Caco-2 (cell line): ENCODE measurements around a stretch of chr2.

- PRO-cap, result no peak
- RRBS, result no CpG with 5 or more reads among the region's 8 CpGs
Observed at GRCh38 chr2:87495135-87495669, 252.7 kb upstream of the PLGLB2 start.

DNA sequence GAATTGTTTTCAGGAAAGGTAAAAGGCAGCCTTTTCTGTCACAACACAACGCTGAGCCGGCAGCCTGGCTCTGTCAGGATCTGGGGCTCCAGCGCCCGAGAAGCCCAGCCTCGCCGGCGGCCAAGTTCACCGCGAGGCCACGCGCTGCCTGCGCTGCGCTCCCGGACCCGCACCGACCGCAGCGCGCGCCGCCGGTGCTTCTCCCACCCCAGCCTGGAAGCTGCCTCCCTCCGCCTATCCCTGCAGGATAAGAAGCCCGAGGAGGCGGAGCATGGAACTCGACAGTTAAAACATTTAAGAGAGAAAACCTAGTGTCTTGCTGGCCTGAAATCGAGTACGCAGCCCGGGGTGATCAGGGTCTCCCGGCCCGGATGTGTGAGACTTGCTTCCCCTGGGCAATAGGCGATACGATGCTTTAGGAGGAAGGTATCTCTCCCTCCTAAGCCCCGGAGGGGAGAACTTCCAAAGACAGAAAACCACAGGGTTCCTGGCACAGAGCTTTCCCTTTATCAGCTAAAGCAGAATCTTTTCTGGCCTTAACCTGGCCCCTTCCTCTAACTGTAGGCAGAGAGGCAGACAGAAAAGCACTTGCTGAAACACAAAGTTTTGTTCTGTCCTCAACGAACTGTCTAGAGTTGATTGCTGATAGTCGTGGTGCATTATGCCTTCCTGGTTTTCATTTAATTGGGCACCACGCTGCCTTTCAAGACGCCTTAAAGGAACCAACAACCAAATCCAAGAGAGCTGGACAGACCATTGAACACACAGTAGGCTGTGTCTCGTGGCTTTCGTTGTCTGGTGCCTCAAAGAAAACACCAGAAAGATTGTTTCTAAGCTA, 163.5 kb upstream of the PLGLB2 start:
- PRO-cap, result no peak
- RRBS, result no CpG with 5 or more reads among the region's 40 CpGs

GRCh38 chr2:87594833-87595391, 153.0 kb upstream of the PLGLB2 start:
- PRO-cap, result no peak
- RRBS, result no CpG with 5 or more reads among the region's 11 CpGs

GRCh38 chr2:87636768-87637258, 111.1 kb upstream of the PLGLB2 start:
- PRO-cap, result no peak
- RRBS, result no CpG with 5 or more reads among the region's 7 CpGs

DNA sequence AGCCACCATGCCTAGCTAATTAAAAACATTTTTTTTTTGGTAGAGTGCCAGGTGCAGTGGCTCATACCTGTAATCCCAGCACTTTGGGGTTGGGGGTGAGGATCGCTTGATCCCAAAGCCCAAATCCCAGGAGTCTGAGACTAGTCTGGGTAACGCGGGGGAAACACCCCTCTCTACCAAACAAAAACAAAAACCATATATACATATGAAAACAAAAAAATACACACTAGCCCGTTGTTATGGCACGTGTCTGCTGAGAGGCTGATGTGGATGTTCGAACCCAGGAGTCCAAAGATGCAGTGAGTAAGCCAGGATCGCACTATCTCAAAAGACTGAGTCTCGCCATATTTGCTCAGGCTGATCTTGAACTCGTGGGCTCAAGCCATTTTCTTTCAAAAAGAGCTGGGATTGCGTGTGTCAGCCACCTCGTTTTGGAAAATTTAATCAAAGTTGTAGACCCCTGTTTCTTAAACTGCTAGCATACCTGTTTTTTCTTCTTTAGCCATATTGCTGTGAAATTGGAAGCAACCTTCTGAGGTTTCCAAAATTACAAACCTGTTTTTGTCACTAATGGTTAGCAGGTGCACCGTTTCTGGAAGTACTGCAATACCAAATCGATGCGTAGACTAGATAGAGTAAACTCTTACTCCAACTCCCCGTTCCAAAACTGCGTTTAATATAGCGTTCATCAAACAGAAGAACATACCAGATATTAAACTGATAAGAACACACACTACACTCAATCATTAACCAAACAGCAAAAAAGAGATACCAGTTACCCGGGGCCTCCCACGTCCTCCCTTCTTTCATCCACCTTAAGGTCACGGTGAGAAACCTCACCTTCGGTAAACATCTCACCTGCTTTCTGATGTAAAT, 39.6 kb downstream of the KRCC1 start:
- PRO-cap, result unidirectional peak, minus-strand start at position 657 of the sequence; bidirectional peak, plus-strand start outside the sequence, minus-strand start at position 770 of the sequence
- RRBS, result no CpG with 5 or more reads among the region's 21 CpGs

- PRO-cap, result no peak
- RRBS, result no CpG with 5 or more reads among the region's 6 CpGs
Observed at GRCh38 chr2:88506612-88507011, 17.8 kb upstream of the TEX37 start.

- PRO-cap, result no peak
- RRBS, result no CpG with 5 or more reads among the region's 7 CpGs
Observed at GRCh38 chr2:88538595-88538957, 14.1 kb downstream of the TEX37 start.

DNA sequence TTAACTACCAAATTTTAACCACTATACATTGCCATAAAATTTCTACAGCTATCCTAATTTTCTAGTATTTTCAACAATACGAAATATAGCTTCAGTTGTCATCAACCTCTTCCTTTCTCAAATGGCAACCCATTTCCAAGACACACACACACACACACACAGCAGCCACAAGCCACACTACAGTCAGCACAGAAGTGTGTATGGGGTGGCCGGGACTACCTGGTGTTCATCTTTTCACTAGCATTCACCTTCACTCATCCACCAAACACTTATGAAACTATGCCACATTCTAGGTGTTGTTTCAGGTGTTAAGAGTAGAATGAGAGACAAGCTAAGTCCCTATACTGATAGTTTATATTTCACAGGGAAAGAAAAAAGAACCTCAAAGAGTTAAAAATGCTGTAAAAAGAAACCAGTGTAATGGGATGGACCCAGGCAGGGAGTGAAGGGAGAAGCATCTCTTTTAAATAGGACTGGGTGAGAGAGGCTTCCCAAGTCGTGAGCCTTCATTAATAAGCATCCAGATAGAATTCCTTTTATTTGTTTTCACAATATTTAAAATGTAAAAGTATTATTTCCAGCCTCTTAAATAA, 40.1 kb downstream of the TEX37 start:
- PRO-cap, result no peak
- RRBS, result no CpG with 5 or more reads among the region's 3 CpGs

DNA sequence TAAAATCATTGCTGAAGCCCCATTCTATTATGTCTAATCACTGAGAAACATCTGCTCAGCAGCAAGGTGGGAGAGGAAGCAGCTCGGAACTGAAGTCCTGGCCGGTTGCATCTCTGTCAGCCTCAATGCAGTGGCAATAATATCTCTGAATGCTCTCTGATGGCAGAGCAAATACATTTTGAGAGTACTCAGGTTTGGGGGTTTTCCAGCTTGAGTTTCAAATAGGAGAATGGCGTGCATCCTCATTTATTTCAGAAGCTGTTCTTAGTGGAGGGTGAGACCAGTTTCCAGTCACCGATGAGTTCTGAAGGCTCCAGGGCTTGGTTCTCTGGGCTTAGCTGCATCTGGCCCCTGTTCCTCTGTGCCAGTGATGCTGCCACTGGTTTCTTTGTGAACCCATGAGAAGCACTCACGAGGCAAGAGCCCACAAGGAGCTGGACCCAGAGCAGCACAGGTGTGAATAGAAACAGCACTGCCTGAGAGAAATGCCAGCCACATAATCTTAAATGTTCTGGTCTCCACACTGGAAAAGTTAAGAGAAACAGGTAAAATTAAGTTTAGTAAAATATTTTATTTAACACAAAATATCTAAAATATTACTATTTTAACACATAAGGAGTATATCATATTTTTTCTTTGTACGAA, 63.4 kb downstream of the RPIA start:
- PRO-cap, result no peak
- RRBS, result no CpG with 5 or more reads among the region's 6 CpGs

GRCh38 chr2:88861803-88862295, 170.4 kb downstream of the RPIA start:
- PRO-cap, result no peak
- RRBS, result no CpG with 5 or more reads among the region's 5 CpGs

DNA sequence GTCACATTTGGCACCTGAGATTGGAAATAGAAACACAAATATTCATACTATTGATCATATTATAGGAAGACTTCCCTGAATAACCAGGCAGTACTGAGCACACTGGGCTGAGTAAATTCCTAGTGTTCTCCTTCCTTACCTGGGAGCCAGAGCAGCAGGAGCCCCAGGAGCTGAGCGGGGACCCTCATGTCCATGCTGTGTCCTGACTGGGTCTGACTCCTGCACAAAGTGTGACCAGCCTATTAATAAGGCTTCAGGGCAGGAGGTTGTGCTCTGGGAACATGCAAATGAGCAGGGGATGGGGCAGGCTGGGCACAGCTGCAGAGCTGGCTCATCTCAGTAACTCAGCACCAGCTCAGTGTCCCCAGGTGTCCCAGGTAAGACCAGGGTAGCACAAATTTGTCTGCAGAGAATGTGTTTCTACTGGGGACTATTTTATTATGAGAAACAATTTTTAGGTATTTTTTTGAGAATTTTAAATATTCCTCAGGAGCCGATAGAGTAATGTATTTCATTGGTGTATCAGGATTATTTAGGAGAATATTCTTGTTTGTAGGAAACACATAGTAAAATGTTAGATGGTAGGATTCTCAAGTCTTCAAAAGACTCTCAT, 256.2 kb downstream of the RPIA start:
- PRO-cap, result no peak
- RRBS, result no CpG with 5 or more reads among the region's 2 CpGs

DNA sequence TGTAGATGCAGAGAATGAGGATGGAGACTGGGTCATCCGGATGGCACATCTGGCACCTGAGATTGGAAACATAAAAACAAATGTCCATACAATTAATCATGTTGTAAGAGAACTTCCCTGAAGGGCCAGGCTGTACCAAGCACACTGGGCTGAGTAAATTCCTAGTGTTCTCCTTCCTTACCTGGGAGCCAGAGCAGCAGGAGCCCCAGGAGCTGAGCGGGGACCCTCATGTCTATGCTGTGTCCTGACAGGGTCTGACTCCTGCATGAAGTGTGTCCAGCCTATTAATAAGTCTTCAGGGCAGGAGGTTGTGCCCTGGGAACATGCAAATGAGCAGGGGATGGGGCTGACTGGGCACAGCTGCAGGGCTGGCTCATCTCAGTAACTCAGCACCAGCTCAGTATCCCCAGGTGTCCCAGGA, 301.2 kb downstream of the RPIA start:
- PRO-cap, result no peak
- RRBS, result no CpG with 5 or more reads among the region's 2 CpGs

DNA sequence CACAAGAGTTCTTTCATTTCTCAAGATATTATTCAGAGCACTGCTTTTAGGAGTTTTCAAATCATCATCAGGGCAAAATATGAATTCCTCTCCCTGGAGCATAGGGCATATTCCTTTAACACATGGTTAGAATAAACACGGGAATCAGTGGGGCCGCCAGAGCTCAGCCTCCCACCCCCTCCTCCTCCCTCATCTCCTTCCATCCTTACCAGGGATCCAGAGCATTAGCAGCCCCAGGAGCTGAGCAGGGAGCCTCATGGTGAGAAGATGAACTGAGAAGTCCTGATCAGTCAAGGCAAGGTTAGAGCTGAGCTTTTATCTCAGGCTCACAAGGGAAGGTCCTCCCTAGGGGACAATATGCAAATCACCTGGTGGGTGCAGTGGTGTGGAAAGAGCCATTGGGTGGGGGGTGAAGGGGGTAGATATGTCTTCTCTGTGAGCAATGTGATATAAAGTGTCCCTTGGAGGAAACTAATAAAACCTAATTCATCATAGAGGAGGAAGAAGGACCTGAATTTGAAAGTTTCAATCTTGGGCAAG, 543.3 kb downstream of the RPIA start:
- PRO-cap, result no peak
- RRBS, result no CpG with 5 or more reads among the region's 2 CpGs

- PRO-cap, result unidirectional peak, plus-strand start at chr2:89585734; unidirectional peak, plus-strand start at chr2:89585832
- RRBS, result no CpG with 5 or more reads among the region's 58 CpGs
Observed at GRCh38 chr2:89585236-89586120, 894.0 kb downstream of the RPIA start.

DNA sequence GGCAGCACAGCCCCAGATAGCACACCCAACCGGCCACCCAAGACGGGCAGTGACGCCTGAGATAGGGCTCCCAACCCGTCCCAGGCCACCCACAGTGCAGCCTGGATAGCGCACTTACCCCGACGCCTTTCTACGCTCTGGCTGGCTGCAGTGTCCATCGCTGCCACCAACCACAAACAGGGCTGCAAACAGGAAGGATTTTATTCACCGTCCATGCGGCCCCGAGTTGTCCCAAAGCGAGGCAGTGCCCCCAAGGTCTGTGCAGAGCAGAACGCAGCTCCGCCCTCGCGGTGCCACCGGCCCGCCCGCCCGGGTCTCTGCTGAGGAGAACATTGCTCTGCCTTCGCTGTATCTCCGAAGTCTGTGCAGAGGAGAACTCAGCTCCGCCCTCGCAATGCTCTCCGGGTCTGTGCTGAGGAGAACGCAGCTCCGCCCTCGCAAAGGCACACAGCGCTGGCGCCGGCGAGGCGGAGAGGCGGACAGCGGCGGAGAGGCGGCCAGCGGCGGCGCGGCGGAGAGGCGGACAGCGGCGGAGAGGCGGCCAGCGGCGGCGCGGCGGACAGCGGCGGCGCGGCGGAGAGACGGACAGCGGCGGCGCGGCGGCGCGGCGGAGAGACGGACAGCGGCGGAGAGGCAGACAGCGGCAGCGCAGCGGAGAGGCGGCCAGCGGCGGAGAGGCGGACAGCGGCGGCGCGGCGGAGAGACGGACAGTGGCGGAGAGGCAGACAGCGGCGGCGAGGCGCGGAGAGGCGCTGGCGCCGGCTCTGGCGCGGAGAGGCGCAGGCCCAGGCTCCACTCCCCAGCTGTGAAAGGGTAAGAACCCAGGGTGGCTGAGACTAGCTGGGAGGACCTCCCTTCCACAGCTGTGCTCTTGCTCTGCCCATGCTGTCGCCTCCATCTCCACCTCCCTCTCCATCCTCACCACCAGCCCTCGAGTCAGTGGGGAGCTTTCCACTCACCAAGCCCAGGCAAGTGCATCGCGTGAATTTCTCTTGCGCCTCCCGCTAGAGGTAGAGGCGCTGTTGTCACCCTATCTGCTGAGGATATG, 2879.7 kb downstream of the RPIA start:
- PRO-cap, result unidirectional peak, plus-strand start at position 440 of the sequence
- RRBS, result no CpG with 5 or more reads among the region's 101 CpGs

DNA sequence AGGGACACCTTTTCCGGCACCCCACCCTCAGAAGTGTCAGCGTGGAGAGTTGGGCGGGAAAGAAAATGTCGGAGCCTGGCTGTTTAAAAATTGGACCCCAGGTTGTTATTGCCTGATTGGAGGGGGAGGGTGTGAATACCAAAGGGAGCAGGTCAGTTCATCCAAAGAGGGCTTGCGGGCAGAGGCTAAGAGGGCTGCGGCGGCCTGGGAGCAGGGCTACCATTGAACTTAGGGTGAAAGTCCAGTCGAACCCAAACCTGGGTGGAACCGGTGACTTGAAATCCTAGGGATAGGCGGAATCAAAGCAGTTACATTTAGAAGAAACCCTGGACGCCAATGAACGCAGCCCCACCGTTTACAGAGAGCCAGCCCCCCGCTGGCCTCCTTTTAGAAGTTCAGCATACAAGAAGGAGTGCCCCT, 1.3 kb downstream of the MAL start:
- PRO-cap, result no peak
- RRBS, result 82% methylated on average over 1 of the region's 14 CpGs

GRCh38 chr2:95047857-95048132, 22.3 kb downstream of the MAL start:
- PRO-cap, result no peak
- RRBS, result no CpG with 5 or more reads among the region's 7 CpGs

- PRO-cap, result no peak
- RRBS, result no CpG with 5 or more reads among the region's 30 CpGs
Observed at GRCh38 chr2:95057371-95058259, 32.1 kb downstream of the MAL start.

DNA sequence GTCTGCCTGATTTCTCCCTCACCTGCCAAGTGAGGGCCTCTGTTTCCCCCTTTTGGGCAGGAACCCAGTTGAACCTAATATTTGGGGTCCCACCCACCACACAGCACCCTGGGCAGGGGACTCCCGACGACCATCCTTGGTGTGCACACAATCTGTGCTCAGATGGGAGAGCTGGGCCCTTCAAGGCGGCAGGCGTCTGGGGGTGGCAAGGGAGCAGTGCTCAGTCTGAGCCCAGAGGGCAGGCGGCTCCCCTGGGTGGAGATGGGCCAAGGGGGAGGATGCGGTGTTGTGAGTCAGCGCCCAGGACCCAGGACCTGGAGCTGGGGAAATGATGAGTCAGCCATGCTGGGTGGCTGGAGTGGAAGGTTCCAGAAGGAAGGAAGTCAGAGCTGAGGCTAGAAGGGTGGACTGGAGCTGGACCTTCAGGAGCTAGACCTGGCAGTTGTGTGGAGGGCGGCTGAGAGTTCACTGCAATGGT, 3.8 kb downstream of the PROM2 start:
- PRO-cap, result no peak
- RRBS, result no CpG with 5 or more reads among the region's 8 CpGs

DNA sequence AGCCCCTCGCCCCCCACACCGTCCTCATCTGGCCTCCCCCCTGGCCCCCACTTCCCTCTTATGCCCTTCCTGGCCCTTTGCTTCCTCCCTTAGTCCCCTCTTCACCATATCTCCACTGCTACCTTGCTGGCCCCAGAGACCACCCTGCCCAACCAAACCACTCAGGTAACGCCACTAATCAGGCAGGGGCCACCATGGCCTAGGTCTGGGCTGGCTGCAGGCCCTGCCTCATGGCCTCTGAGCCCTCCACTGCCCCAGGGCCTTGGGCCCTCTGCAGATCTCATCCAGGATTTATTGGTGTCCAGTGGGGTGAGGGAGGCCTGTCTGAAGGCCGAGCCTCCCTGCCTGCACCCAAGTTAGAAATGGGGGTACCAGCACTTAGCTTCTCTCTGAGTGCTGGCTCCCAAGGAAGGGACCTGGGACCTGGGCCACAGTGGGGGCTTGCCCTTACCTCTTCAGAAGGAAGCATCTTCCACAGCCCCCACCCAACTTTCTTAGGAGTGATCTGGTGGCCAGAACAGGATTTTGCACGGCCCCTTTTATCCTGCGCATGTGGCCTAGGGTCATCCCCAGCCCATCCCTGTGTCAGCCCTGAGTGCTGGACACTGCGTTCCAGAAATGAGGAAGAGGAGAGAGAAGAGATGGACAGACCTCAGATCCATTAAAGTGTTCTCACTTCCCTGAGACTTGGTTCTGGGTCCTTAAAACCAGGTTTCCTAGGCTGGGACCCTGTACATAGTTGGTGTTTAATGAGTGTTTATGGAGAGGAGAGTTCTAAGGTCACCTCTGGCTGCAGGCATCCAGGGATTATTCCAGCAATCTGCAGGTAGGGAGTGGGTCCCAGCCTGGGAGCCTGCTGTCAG, 7.3 kb upstream of the KCNIP3 start:
- PRO-cap, result no peak
- RRBS, result no CpG with 5 or more reads among the region's 7 CpGs